ENCODE measurements around the gene PISD.

DNA sequence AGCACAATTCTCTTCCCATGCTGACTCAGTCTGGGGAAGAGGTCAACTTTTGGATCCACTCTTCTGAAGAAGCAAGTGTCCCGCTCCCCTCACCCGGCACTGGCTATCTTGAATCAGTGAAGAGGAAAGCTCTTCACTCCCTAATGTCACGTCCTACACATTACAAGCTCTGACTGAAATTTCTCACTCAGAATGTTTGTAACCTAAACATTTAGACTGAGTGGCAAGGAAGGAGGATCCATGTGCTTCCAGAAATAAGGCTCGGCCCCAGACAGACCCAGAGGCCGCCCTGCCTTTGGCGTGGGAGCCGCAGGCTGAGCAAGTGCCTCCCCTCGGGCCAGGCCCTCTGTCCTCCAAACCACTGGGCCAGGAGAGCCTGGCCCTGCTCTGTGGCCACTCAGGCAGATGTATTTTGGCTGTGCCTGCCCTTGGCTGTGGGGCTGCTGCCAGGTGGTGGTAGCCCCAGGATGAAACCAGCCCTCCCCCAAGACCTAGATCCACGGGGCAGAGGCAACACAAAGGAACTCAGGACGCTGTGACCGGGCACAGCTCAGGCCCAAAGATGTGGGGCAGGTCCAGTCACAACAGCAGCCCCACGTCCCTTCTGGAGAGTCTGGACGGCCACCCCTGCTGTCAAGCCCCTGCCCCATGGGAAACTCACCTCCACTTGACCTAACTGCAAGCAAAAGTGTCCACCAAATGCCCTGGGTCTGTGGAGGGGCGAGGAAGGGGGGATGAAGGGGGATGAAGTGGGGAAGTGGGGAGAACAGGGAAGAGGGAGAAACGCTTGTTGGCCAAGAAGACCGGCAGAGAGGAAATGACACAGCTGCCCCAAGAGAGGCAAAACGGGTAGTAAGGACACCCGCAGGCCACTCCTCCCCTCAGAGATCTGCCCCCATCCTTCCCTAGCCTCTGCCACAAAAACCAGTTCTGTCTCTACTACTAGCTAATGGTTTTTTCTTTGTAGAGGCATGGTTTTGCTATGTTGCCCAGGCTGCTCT is 24.0 kb downstream of the PISD start:
- PRO-cap: no peak

DNA sequence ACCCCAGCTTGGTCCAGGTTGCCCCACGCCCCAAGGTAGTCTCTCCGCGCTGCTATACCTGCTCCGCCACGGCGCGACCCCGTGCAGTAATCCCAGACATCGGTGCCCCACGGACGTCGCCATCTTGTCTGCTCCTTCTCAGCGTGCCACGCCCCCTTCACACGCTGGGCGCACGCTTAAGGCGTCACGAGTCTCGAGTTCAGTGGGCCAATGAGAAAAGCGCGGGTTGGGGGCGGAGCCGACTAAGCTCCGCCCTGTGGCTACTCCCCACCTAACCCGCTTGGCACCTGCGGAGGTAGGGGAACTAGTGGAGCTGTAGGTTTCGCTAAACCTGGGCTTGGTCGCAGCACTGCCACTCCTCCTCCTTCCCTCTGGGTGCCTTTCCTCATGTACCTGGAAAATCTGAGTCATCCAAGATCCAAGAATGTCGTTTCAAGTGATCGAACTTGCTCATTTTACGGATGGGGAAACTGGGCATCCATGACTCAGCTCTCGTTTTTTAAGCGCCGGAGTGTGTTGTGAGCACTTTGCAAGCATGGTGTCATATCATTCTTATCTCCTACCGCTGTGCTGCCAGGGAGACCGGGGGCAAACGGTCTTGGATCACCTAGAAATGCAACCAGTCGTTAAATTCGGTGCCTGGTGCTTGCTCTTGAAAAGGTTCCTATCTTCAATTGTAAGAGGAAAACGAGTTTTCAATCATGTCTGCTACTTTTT is at the start of gene PISD:
PISD (minus strand) TSS at position 130 of the 717 bp plus-strand sequence.
- PRO-cap: bidirectional peak, plus-strand start at position 292 of the sequence, minus-strand start at position 130 of the sequence

DNA sequence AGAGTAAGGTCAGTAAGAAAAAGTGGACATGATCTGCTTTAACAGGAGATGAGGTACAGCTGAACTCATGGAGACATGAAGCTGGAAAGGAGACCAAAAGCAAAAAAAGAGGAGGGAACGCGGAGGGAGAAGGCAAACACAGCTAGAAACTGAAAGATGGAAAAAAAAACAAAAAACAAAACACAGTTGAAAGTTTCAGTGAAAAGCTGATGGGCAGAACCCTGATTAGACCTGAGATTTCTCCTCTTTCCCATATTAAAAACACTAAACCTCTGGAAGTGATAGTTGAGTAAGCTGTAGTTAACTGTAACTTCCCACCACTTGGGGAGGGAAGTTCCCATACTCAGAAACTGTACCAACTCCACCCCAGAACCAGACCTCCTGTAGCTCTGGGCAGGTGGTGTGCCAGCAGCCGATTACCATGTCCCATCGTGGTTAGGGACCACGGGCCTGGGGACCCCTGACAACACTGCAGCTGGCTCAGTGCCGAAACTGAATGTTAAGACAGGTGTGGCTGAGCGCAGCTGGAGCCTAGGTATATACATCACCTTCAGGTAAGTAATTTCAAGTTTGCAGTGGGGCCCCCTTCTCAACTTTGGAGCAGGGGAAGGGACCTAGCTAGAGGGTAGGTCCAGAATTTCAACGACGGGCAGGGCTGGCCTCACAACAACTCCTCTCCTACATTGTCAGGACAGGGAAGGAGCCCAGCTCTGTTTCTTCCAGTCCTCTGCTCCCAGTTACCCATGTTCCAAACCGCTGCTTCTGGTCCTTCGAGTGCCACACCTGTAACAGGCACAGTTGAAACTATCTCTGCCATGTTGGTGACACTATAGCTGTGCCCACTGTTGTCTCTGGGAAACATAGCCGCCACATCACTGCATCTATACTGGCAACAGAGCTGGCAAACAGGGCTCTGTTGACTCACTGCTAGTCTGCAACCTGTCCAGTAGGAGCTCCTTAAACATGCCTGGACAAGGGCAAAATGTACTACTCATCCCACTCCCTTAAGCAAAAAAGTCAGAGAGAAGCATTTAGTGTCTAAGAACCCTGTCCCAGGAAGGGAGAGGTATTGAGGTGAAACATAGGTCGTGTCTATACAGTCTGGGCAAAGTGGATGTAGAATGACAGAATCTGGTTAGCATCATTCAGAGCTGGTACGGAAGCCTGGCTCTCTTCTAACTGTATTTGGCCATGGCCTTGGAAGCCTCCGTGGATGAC is 20.8 kb upstream of the PISD start:
- PRO-cap: no peak

GRCh38 chr22:31713602-31714463 is 36.1 kb downstream of the PRR14L start:
- PRO-cap: no peak

- PRO-cap: no peak
Measured at GRCh38 chr22:31943729-31944180, 580 bp upstream of the YWHAH start.

DNA sequence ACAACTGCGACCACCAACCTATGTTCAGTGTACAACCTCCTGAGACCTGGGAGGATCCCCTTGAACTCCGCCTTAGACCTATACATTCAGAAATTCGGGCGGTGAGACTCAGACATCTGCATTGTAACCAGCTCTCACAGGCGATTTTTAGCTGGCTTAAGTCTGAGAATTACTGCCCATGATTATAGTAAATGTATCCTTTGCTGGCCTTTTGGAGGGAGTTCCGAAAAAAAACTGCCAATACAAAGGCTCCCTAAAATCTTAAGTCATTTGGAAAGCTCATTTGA is 1.3 kb downstream of the YWHAH start:
- PRO-cap: no peak

DNA sequence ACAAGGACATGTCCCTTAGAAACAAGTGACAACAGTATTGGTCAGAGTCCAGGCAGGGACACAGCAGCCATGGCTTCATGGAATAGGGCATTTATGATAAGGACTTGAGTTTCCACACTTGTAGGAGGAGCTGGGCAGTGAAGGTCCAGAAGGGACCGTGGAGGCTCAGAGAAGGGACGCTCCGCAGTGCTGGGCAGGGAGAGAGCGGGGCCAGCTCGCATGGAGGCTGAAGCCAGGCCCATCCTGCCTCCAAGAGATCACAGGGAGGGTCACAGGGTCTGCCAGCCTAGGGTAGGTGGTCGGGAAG is 22.9 kb upstream of the RFPL3 start:
- PRO-cap: no peak

- PRO-cap: no peak
Measured at GRCh38 chr22:32423461-32424021, 11.5 kb upstream of the RTCB start.

DNA sequence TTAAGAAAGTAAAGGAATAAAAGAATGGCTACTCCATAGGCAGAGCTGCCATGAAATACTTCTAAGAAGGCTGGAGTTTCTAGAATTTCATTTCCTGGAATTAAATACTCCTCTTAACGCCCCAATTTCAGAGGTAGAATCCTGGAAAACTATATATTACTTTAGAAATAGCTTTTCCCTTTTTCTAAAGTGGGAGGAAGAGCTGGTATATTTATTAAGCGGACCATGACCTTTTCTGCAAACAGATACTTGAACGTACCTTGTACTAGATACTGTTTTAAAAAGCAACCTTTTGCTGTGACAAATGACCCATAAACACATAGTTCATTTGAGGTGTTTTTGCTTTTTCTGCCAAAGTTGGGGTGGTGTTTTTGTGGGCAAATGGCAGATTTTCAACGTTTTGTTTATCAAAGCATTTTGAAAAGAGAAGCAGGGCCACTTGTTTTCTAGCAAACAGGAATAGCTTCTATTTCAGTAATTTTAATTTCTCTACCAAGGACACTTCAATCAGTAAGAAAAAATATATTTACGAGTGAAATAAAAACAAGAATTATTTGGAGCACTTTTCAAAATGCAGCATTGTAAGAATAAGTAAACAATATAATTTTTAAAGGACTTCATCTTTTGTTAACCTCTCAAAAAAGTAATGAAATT is 2.2 kb downstream of the FBXO7 start:
- PRO-cap: no peak

- PRO-cap: no peak
Measured at GRCh38 chr22:32489108-32489801, 14.6 kb downstream of the FBXO7 start.

- PRO-cap: no peak
Measured at GRCh38 chr22:32603483-32604665, 129.3 kb downstream of the FBXO7 start.

DNA sequence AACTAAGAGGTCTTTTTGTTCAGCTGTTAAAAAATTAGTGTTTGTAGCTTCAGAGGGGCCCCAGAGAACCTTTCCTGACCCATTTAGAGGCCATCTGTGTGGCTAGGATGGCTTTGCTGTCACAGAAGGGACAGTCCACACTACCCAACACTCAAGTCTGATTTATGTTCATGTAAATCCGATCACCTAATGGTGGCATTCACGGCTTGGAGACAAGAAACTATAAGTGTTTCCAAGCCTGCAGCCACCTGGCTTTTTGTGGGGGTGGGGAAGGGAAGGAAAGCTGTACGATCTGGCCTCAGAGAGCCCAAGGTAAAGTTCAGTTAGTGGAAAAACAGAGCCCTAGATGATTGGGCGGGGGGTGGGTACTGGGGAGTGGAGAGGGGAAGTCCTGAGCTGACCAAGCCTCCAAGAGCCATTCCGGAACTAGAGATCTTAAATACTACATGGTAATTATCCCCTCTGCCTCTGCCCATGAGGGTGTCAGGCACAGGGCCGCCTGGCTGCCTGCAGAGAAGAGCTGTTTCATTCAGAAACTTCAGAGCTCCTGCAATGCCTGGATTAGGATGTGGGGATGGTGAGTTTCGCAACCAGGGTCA is 8.8 kb downstream of the TIMP3 start:
- PRO-cap: no peak

DNA sequence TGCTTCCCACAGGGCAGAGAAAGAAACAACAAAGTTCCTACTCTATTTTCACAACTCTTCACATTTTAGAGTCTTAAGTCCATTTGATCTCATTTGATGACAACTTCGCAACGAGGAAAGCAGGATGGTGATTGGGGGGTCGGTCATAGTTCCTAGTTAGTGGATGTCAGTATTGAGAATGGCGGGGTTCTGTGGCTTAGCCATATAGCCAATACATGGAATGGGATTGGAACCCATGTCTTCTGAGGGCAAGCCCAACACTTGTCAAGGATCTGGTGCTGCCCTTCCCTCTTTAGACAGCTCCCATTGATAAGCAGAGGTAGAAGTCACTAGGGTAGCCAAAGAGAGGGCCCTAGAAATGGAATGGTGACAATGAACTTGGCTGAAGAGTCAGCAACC is 10.1 kb downstream of the TIMP3 start:
- PRO-cap: no peak

- PRO-cap: no peak
Measured at GRCh38 chr22:32829950-32830149, 28.3 kb downstream of the TIMP3 start.

- PRO-cap: no peak
Measured at GRCh38 chr22:32854096-32855047, 52.9 kb downstream of the TIMP3 start.

GRCh38 chr22:33299395-33299970 is 241.3 kb upstream of the SYN3 start:
- PRO-cap: no peak

DNA sequence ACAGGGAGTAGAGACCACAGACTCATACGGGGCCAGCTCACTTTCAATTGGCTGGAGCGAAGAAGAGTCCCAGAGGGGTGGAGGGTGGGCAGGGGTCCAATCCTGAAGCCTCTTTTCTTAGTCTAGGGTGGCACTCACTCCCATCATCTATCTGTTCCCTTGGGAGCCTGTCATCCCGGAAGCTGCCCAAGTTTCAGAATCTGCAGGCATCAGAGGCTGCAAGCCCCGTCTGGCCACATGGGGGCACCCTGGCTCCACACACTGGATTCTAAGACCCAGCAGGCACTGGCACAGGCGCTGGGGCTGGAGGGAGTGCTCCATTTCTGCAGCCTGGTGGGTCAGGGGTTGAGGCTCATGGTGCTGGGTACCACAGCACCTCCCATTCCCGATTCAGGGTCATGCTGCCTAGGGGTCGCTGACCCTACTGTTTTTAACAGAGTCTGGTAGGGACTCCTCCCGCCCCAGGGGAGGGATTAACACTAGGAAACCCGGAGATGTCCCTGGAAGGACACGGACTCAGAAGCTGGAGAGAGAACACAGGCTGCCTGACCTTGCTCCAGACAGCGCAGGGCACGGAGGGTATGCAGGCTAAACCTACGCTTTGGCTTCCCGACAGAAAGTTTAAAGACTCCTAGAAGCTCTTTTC is 243.9 kb upstream of the SYN3 start:
- PRO-cap: unidirectional peak, plus-strand start at position 482 of the sequence

DNA sequence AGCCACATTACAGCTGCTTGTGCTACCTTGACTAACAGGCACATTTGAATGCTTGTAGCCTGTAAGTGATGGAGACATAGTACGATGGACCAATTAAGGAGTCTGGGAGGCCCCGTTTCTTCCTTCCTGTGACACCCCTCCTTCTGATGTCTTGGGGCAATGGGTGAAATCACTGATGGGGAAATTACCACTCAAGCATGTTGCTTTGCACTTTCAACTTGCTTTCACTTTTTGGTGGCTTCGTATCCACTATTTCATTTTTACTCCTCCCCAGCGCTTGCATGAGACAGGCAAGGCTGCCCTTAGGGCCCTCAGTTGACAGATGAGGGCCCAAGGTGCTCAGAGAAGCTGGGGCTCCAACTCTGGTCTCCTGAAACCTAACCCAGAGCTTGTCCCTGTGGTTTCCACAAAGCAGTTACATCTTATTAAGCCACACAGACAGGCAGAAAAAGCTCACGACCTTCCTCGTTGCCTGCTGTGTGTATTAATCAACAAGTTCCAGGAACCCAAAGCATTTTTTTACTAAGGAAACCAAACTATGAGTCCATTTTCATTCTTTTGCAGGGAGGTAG is 267.5 kb upstream of the SYN3 start:
- PRO-cap: no peak

DNA sequence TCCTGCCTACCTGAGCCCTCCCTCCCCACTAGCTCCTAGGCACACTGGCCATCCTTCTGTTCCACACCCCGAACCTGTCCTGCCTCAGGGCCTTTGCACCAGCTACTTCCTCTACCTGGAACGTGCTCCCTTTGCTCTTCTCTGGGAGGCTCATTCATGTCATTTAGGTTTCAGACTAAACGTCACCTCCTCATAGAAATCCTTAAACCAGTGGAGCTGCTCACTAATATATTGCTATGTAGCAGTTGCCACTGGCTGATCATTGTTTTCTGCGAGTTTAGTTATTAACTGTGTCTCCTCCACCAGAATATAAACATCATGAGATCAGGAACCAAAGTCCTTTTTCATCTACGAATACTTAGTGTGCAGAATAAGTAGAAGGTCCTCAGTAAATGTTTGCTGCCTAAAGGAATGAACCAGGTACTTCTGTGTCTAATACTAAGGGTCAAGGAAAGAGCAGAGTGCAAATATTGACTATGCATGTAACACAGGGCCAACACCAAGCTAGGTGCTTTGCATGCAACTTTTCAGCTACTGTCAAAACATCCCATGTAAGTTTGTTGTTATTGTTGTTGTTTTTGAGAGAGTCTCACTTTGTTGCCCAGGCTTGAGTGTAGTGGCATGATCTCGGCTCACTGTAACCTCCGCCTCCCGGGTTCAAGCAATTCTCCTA is 277.6 kb upstream of the SYN3 start:
- PRO-cap: no peak

- PRO-cap: no peak
Measured at GRCh38 chr22:33568093-33568510, 352.2 kb downstream of the LARGE1 start.